Ovary (tissue), 7 donors: ENCODE data around the genes NCOR1, CENPV and TRPV2.

DNA sequence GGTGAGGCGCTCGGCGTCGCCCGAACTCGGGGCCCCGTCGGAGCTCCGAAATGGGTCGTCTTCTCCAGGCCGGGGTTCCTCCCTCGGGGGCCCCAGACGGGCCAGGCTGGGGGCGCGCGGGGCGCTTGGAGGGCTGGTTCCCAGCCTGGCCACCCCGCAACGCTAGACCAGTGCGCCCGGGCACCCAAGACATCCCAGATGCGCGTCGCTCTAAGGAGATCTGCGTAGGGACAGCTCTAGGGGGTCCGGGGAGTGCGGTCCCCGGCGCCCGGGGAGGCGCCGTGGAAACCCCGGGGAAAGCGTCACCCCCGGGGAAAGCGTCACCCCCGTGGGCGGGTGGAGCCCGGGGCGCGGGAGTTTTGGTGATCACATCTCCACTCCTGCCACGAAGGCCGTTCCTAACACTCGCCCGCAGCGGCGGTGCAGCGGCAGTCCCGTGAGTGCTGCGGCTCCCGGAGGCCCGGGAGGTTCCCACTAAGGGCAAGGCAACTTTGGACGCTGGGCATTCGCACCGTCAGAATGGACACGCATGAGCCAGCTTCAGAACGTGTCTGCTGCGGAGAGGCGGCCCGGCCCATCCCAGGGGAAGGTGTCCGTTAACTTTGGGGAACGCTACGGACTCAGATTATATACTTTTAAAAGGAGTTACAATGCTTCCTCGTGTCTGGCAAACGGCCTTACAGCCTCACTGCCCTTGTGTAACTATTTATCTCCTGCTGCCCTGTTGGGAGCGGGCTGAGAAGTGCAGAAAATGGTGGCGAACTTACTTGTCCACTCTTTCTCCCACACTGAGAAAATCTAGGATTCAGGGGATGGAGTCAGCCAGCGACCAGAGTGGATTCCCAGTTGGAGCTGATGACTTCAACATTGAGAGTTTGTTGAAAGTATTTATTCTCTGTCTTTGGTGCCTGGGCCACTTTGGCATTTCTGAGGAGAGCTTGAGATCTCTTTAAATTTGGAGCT is 934 bp downstream of the ADORA2B start:
- PRO-cap, 7 experiments, result no peak in any of the 7 experiments
- RAMPAGE, long total RNA, 2 experiments, result no peak in any of the 2 experiments

GRCh38 chr17:16026423-16026729 is 26.8 kb downstream of the TTC19 start:
- PRO-cap, 7 experiments, result no peak in any of the 7 experiments
- RAMPAGE, long total RNA, 2 experiments, result no peak in any of the 2 experiments

DNA sequence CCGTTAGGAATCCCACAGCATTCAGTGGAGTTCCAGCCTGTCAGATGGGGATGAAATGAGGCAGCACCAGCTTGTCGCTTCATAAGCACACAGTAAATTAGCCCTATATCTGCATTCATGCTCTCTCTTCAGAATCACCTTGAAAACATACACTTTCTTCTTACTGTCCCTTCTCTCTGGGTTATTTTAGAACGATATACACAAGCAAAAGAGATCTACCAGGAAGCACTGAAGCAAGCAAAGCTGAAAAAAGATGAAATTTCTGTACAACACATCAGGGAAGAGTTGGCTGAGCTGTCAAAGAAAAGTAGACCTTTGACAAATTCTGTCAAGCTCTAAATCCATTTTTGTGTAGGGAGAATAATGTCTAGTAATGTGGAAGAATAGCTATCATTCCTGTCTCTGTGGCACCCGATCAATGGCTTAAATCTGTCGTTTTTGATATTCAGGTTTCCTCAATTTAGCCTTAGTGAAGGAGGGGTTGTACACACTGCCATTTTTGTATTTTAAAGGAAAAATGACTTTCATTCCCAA is 27.6 kb downstream of the TTC19 start:
- PRO-cap, 7 experiments, result no peak in any of the 7 experiments
- RAMPAGE, long total RNA, 2 experiments, result no peak in any of the 2 experiments

- PRO-cap, 7 experiments, result no peak in any of the 7 experiments
- RAMPAGE, long total RNA, 2 experiments, result start-site peak on the minus strand in 1 of 2 experiments, at chr17:16046952-16047080 at its widest, 21 reads per replicate
Observed at GRCh38 chr17:16046775-16047296, 47.2 kb downstream of the TTC19 start.

- PRO-cap, 7 experiments, result no peak in any of the 7 experiments
- RAMPAGE, long total RNA, 2 experiments, result no peak in any of the 2 experiments
Observed at GRCh38 chr17:16213473-16213763, 1.9 kb downstream of the NCOR1 start.

GRCh38 chr17:16214667-16215736 is at the start of gene NCOR1:
Gene NCOR1, minus strand, starts transcription at chr17:16215534.
- PRO-cap, 7 experiments, result peak in 7 of 7 experiments; most common plus-strand start chr17:16215650 (in 6); most common minus-strand start chr17:16215534 (in 7)
- RAMPAGE, long total RNA, 2 experiments, result start-site peak on the minus strand in 1 of 2 experiments, at chr17:16215389-16215572 at its widest, 13 reads per replicate

DNA sequence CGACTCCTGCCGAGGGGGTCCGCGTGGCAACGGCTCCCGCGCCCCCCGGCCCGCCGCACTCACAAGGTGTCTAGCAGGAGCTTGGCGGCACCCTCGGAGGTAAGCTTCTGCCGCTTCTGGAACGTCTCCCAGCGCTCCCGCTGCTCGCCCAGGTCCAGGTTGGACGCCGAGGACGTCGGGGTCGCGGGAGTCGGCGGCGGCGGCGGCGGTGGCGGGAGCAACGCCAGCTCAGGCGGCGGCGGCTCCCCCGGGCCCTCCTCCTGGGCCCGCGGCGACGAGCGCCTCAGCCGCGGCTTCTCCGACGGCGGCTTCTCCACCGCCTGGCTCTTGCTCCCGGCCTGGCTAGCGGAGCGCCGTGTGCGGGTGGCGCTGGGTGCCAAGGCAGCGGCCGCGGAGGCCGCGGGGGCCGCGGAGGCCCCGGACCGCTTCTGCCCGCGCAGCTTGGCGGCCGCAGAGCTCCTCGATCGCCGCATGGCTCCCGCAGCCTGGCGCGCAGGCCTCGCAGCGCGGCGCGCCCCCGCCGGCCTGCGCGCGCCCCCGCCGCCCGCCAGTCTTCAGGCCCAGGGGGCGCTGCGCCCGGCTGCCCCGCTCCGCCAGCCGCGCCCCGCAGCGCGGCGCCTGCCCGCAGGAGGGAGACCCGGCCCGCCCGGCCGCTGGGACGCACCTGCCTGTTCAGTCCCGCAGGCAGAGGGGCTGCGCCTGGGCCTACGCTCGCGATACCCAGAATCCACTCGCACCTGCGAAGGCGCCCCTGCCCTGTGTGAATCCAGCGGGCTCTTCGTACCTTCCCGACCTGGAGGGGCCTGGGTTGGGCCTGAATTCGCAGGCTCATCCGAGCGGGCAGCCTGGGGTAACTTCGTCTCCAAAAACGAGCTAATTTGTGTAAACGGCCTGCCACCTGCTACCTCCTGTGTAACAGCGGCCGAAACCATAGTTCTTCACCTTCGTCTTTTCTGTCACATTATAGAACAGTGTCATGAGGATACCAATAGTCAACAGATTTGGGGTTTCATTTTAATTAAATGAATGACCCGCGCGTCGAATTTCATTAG is at the start of gene CENPV:
Gene CENPV, minus strand, starts transcription at position 506 of the 1,052 bp plus-strand sequence.
- PRO-cap, 7 experiments, result peak in 7 of 7 experiments; most common plus-strand start position 563 of the sequence (in 1); most common minus-strand start position 487 of the sequence (in 7)
- RAMPAGE, long total RNA, 2 experiments, result no peak in any of the 2 experiments

DNA sequence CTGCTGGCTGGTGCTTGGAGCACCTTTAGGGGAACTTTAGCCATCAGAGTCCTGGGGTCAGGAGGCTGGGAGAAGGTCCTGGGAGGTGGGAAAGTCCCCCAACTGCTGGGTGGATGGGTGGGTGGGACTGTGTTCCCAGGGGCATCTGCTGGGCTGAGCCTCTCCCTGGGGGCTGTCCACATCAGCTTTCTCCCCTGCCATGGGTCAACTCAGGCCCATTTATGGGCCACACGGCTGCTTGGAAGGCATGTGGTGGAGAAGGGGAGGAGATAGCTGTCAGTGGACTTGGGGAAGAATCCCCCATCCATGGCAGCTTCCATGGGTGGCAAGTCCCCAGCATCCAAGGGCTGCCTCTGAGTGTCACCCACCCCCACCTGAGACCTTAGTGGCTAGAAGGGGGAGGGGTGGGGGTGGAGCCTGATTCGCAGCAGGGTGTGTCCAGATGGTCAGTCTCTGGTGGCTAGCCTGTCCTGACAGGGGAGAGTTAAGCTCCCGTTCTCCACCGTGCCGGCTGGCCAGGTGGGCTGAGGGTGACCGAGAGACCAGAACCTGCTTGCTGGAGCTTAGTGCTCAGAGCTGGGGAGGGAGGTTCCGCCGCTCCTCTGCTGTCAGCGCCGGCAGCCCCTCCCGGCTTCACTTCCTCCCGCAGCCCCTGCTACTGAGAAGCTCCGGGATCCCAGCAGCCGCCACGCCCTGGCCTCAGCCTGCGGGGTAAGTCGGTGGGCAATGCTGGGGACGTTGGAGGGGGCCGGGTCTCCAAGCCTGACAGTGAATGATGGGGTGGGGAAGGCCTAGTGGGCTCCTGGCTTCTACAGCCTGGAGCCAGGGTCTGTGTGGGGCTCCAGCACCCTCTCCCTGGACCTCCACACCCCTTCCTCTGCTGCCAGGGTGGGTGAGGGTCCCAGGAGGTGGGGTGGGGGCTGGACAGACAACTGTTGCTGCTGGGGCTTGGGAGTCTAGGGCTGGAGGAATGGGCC is at the start of gene TRPV2:
Gene TRPV2, plus strand, starts transcription at position 449 of the 977 bp plus-strand sequence.
- PRO-cap, 7 experiments, result peak in 7 of 7 experiments; most common plus-strand start position 661 of the sequence (in 7); most common minus-strand start position 607 of the sequence (in 1)
- RAMPAGE, long total RNA, 2 experiments, result start-site peak on the plus strand in 2 of 2 experiments, centred at positions 439 to 675 of the sequence, 15 to 27 reads per replicate

DNA sequence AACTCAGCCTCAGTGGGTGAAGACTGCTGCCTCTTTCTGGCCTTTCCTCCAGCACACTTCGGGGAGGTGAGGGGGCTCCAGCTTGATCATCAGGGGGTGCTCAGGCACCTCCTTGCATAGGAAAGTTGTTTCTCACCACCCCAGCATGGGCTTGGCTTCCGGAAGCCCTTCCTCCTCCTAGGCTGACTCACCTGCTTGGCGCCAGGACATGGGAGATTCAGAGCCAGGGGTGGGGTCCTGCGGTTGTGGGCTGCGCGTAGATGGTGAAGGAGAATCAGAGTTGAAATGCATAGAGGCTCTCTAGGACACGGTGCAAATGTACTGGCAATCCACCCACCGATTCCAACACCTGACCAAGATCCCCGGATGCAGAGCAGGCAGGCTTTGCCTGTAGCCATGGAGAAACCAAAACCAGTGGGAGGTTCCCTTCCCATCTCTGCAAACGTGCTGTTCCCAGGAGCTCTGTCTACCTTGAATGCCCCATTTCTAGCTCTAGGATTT is 27.6 kb upstream of the MPRIP start:
- PRO-cap, 7 experiments, result no peak in any of the 7 experiments
- RAMPAGE, long total RNA, 2 experiments, result no peak in any of the 2 experiments

DNA sequence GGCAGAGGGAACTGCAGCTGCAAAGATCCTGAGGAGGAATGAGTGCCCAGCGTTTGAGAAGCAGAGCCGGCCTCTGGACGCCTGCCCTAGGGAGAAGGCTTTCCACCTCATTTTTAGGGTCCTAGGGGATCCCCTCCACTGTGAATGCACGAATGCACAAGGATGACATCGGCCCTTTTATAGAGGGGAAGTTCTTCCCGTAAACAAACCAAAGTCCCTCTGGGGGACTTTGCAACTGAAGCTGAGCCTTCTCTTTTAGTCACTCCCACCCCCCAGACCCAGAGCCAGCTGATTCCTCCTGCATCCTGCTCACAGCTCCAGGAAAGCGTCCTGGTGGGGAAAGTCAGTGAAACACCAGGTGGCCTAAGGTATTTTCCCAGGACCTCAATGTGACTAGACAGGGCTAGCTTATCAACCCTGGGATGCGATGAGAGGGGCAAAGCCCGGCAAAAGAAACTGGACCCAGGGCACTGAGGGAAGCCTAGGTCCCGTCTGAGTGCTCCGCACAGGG is 13.1 kb upstream of the MPRIP start:
- PRO-cap, 7 experiments, result no peak in any of the 7 experiments
- RAMPAGE, long total RNA, 2 experiments, result no peak in any of the 2 experiments

GRCh38 chr17:17067286-17067992 is 25.2 kb downstream of the MPRIP start:
- PRO-cap, 7 experiments, result no peak in any of the 7 experiments
- RAMPAGE, long total RNA, 2 experiments, result no peak in any of the 2 experiments

DNA sequence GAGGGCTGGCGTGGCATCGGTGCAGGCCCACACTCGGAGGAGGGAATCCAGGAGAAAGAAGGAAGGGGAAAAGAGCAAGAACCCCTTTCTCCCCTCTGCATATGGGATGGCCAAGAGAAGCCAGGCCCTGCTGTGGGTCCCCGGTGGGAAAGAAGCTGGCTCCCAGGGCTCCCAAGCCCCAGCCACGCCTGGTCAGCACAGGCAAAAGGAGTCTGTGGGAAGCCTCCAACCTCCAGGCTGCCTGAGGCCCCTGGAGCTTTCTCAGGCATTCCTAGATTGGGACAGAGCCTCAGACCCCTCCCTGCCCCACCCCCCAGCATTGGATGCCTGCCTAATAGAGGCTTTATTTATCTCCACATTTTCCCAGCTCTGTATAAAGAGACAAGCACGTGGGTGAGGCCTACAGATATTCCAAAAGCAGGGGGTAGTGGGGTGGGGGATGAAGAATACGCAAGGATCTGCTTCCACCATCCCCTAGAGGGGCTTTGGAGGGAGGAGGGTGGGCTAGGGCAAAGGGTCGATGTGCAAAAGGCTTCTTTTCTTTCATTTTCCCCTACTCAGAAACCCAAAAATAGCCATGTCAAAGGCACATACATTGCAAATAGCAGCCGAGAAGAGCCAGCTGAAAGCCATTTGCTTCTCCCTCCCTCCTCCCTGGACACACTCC is 56.4 kb downstream of the MPRIP start:
- PRO-cap, 7 experiments, result no peak in any of the 7 experiments
- RAMPAGE, long total RNA, 2 experiments, result no peak in any of the 2 experiments

GRCh38 chr17:17107014-17107363 is 64.7 kb downstream of the MPRIP start:
- PRO-cap, 7 experiments, result no peak in any of the 7 experiments
- RAMPAGE, long total RNA, 2 experiments, result no peak in any of the 2 experiments

DNA sequence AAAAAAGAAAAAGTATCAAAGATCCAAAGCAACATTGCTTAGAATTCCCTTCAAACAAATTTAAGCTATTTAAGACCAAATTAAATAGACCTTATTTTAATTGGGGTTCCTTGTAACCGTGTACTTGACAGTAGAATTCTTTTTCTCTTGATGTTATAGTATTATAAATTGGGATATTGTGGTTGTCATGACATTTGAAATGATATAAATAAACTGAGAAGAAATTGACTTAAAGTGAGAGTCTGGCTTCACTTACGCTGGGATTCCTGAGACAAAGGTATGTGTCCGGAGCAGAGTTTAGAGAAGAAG is 8.2 kb downstream of the COPS3 start:
- PRO-cap, 7 experiments, result peak in 2 of 7 experiments; most common minus-strand start position 119 of the sequence (in 2)
- RAMPAGE, long total RNA, 2 experiments, result no peak in any of the 2 experiments

GRCh38 chr17:17447224-17447894 is 29.4 kb upstream of the MED9 start:
- PRO-cap, 7 experiments, result no peak in any of the 7 experiments
- RAMPAGE, long total RNA, 2 experiments, result no peak in any of the 2 experiments

DNA sequence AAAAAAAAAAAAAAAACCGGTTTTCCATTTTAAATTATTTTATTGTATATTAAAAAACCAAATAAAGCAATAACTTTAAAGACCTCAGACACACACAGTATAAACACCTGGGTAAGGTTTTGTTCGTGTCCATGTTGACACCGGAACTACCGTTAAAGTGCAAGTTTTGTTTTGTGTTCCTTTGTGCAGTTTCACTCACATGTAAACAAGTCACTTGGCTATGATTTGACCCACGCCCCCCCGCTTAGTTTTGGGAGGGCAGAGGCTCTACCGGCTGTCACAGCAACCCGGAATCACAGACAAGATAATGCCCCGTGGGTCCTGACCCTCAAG is 1.8 kb downstream of the RASD1 start:
- PRO-cap, 7 experiments, result peak in 2 of 7 experiments; most common plus-strand start position 296 of the sequence (in 2)
- RAMPAGE, long total RNA, 2 experiments, result no peak in any of the 2 experiments

- PRO-cap, 7 experiments, result no peak in any of the 7 experiments
- RAMPAGE, long total RNA, 2 experiments, result no peak in any of the 2 experiments
Observed at GRCh38 chr17:17529133-17529699, 33.0 kb upstream of the RASD1 start.

DNA sequence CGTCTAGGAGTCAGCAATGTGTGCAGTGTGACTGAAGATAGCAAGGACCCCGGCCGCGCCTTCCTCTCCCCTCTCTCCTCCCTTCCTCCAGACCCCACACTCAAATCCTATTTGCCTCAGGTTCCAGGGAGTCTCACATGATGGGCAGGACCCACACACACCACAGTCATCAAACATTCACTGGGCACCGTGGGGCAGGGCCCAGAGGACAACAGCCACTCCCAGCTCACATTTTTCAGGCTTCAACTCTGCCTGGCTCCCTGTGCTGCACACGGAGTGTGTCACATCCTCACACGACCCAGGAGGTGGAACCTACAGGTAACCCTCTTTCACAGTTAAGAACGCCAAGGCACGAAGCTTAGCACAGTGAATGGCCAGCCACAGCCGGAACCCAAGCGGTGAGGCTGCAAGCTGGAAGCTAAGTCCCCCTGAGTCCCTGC is 30.5 kb downstream of the PEMT start:
- PRO-cap, 7 experiments, result no peak in any of the 7 experiments
- RAMPAGE, long total RNA, 2 experiments, result no peak in any of the 2 experiments

- PRO-cap, 7 experiments, result peak in 1 of 7 experiments; most common plus-strand start chr17:17565898 (in 1); most common minus-strand start chr17:17565740 (in 1)
- RAMPAGE, long total RNA, 2 experiments, result no peak in any of the 2 experiments
Observed at GRCh38 chr17:17565531-17566133, 25.9 kb downstream of the PEMT start.

DNA sequence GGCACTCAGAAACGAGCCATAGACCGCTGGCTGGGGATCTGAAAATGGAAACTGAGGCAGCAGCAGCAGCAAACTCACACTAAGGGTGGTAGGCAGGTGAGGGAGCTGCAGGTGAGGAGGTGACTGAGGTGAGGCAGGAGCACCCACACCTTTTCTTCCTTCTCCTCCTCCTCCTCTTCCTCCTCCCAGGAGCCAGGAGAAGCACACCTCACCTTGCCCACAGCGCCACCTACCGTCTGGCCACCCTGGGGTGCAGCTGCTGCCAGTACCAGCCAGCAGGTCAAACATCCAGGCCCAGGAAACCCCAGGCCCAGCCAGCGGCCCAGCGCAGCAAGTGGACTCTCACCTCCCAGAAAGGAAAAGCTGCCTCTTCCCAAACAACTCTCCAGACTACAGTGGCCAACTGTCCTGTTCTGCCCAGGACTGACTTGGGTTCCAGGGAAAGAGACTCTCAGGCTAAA is 22.8 kb downstream of the PEMT start:
- PRO-cap, 7 experiments, result no peak in any of the 7 experiments
- RAMPAGE, long total RNA, 2 experiments, result no peak in any of the 2 experiments